Gastrocnemius medialis (tissue), 3 donors: ENCODE measurements around the genes TTC21A and MOBP.

DNA sequence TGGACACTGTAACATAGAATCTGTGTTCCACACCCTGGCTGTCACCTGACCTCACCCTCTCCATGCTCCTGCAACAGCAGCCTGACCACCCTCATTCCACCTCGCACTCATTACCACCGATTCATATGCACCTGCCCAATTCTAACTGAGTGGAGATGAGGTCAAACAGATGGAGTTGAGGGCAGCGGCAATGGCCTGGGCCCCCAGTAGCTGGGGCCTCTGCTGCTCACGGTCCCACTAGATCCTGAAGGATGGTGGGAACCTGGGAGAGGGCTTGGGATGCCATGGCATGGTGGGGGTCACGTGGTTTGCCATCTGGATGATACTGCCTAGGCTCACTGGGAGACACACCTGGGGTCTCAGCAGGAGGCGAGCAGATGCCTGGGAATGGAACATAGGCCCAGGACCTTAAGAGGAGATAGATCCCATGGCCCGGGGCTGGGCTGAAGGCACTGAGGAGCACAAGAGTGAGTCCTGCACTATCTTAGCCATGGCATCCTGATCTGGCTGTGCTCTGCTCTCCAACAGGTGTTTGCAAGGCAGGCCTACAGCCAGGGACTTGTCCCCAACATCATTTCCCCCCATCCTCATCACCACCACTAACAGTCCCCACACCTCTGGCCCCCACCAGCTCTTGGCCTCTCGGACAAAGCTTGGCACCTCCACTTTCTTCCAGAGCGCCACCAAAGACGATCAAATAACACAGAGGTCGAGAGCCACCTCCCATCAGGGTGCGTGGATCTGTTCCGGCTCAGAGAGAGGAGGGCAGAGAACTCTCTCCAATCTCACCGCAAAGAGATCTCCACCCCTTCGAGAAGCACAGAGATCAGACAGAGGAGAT lies 1.2 kb downstream of the SCN5A start:
- PRO-cap, result no peak
- RAMPAGE, long total RNA, 3 experiments, result no peak in any of the 3 experiments

- PRO-cap, result no peak
- RAMPAGE, long total RNA, 3 experiments, result no peak in any of the 3 experiments
These were observed 68.0 kb upstream of the SCN5A start for GRCh38 chr3:38717500-38717890.

DNA sequence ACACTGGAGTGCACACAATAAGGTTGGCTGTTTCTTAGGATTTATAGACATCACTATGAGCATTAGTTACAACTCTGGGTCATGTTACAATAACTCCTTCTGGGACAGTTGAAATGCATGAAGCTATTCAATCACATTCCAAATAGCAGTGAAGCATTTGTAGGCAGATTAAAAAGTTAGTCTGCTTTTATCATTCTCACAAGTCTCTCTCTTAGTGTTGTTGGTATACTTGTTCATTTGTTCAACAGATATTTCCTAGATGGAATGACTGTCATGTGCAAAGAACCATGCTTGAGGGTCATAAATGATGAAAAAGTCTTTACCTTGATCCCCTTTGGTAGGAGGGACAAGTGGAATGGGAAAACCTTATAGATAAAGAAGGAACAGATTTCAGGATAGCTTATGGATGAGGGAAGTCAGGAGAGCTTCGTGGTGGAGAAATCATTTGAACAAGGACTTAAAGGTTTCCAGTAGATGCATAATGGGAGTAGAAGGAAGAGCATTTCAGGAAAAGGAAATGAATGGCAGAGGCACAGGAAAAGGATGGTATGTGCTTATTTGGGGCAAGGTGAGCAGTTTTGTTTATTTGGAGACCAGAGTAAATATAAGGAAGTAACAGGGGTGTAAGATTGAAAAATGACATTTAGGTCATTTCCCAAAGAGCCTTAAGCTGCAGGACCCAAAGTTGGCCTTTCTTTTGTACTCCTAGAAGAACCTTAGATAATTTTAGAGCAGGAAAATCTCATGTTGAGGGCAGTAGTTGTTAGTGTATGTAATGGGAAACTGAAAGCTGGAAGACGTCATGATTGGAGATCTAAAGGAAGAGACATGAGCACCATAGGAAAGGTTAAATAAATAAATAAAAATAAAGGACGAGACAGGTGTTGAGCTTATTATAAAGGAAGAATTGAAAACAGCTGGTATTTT lies 26.9 kb downstream of the GORASP1 start:
- PRO-cap, result no peak
- RAMPAGE, long total RNA, 3 experiments, result no peak in any of the 3 experiments

GRCh38 chr3:39094194-39094616 lies 13.2 kb downstream of the GORASP1 start:
- PRO-cap, result no peak
- RAMPAGE, long total RNA, 3 experiments, result no peak in any of the 3 experiments

DNA sequence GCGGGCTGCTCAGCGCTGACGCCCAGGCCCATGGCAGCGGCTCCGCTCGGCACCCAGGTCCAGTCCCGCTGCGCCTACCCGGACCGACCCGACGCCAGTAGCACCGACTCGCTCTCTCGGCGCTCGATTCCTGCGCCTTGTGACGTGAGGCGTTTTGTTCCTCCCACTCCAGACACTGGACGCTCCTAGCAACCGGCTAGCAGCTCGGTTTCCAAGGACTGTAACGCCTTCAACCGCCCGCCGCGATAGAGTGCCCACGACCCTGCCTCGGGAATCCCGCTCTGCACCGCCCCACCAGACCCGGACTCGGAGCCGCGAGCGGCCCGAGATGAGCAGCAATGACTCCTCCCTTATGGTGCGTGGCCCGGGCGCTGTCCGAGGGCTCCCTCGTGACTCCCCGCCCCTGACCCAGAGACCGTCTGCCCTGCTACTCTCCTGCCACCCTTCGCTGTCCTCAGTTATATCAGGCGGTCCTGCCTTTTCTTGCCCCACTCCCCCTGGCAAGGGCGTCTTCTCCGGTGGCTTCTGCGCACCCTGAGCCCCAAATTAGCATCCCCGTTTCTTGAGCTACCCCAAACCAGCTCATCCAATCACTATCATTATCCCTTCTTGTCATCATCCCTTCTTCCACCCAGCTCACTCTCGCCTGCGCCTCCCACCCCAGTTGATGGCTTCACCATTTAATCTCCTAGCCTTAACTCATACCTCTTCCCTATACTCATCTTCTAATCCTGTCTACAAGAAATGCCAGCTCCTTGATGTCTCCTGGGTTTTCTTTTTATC lies at the start of gene TTC21A:
Gene TTC21A, plus strand, starts transcription at position 171 of the 783 bp plus-strand sequence.
- PRO-cap, result bidirectional peak, plus-strand start at position 171 of the sequence, minus-strand start at position 91 of the sequence; bidirectional peak, plus-strand start at position 461 of the sequence, minus-strand start at position 330 of the sequence
- RAMPAGE, long total RNA, 3 experiments, result start-site peak on the minus strand in 3 of 3 experiments, centred at positions 96 to 97 of the sequence, 99 to 170 reads per replicate

GRCh38 chr3:39131704-39132643 lies 21.4 kb downstream of the CSRNP1 start:
- PRO-cap, result no peak
- RAMPAGE, long total RNA, 3 experiments, result no peak in any of the 3 experiments

GRCh38 chr3:39141277-39141916 lies 12.0 kb downstream of the CSRNP1 start:
- PRO-cap, result no peak
- RAMPAGE, long total RNA, 3 experiments, result no peak in any of the 3 experiments

- PRO-cap, result no peak
- RAMPAGE, long total RNA, 3 experiments, result no peak in any of the 3 experiments
These were observed 5.3 kb downstream of the CSRNP1 start for GRCh38 chr3:39148165-39148469.

DNA sequence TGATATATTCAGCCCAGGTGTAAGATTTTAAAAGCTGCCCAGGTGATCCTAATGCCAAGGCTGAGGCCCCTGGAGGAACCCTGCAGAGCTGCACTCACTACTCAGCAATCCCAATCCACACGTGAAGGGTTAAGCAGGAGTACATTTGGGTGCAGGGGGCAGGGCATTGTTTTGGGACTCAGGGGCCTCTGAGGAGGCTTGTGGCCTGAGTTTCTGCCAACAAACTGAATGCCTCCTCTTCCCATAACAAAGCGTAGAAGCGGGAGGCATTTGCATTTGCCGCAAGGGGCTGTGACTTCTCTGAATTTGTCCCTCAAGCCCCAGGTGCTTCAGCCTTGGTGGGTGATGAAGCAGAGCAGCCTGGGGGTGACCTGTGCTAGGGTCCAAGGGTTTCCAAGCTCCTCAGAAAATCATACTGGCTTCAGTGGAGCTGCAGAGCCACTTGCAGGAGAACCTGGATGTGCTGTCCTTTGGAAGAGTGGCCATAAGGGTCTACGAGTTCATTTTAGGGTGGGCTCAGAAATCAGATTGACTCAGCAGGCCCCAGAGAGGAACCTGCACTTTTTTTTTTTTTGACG lies 1.6 kb upstream of the RPSA start:
- PRO-cap, result no peak
- RAMPAGE, long total RNA, 3 experiments, result no peak in any of the 3 experiments

DNA sequence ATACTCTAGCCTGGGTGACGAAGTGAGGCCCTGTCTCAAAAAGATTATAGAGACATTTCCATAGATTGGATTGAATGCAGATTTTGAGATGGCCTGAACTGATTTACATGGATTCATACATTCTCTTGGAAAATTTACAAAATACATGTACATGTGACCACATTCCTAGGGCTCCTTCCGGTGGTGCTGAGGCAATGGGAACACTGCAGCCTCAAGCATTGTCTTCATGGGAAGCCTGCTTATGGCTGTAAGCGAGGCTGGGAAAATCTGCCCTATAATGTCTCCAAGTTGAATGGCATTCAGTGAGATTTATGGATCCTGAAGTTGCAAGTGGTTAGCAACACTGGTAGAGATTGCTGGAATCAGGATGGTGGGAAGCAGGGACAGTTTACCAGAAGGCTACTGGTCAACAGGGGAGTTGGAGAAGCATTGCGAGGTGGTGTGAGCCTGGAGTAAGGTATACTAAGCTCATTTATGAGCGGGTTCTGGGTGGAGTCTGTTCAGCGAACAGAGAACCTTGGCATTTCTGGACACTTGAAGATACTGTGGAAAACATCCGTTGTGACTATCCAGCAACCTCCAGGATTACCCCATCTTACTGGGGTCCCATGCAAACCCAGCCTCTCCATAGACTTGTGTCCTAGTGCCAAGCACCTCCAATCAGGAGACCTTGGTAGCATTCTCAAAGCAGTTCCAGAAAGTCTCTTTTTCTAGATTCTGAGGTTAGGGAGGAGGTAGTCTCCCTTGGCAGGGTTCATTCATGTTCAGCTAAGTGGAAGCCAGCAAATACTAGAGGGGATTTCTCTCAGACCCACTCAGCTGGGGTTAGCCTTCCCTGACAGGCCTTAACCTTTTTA lies 7.2 kb downstream of the RPSA start:
- PRO-cap, result no peak
- RAMPAGE, long total RNA, 3 experiments, result no peak in any of the 3 experiments

GRCh38 chr3:39467624-39467940 lies at the start of gene MOBP:
Gene MOBP, plus strand, starts transcription at chr3:39467680.
- PRO-cap, result no peak
- RAMPAGE, long total RNA, 3 experiments, result no peak in any of the 3 experiments

GRCh38 chr3:39501674-39502690 lies 34.5 kb downstream of the MOBP start:
- PRO-cap, result no peak
- RAMPAGE, long total RNA, 3 experiments, result no peak in any of the 3 experiments

GRCh38 chr3:39751778-39752600 lies 57.4 kb upstream of the MYRIP start:
- PRO-cap, result no peak
- RAMPAGE, long total RNA, 3 experiments, result no peak in any of the 3 experiments

- PRO-cap, result no peak
- RAMPAGE, long total RNA, 3 experiments, result no peak in any of the 3 experiments
These were observed 16.8 kb upstream of the EIF1B start for GRCh38 chr3:40292603-40293153.

DNA sequence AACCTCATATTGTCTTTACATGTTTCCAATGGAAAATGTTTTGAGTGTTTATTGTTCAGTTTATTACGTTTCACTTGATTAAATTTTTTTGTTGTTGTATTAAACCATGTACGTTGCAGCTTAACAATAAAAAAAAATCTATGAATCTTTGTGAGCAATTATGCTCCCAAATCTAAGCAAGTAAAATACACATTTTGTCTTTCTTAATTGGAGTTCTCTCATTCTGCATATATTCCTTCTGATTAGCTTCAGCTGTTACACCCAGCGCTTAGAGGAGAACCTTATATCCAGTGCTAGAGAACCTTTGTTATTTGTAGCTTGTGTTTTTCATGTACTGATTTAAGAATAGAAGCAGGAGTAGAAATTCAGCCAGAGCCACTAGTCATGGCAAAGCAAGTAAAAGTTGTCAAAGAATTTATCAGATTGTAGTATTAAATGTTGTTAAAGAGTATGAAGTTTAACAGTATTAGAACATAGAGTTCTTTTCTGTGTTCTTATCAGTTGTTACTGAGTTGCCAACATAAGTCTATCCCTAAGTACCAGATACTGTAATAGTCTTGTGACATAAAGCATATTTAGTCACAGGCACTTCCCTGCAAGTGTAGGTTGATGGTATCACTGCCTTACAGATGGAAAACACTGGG lies 2.8 kb downstream of the EIF1B start:
- PRO-cap, result no peak
- RAMPAGE, long total RNA, 3 experiments, result no peak in any of the 3 experiments

DNA sequence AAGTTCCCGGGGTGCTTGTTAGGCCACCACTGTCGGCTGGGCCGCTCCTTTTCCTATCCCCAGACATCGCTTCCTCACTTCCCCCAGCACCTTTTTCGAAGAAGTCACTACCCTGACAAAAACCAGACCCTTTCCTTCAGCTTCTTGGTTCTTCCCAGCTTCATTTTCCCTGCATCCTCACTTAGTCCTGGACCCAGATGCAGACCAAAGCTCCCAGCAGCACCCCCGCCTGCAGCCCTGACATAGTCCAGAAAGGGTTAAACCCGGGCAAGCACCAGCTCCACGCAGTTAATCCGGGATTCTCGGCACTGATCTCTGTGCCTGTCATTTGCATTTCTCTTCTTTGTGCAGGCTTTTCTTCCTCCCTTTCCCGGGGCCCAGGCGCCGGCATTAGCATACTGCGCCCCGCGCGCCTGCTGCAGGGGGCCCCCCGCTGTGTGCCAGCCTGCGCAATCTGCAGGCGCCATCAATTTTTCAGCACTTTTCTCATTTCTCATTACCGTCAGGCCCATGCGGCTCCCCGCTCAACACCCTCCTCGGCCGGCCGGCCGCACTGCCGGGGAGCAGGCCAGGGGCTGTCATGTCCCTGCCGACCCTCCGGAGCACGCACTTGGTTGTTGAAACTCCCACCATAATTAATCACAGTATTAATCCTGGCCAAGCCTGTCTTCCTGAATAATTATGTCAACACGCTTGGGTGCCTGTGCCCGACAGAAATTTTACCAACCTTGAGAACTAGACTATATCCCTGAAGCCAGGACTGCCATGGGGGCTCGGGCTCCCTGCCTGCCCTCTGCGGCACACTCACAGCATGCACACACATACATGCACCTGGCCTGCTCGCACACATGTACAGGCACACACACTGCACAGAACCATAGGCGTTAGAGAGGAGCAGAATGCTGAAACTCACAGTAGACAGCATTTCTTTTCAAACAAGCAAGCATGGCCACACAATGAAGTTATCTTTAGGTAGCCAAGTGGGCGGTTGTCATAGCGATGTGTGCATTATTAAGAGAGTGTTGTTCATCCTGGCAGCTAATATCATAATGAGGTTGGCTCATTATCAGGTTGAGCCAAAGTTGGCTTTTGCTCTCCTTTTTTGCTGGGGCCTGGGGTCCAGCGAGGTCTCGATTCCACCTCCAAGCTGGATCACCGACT lies 90.9 kb downstream of the ZNF621 start:
- PRO-cap, result no peak
- RAMPAGE, long total RNA, 3 experiments, result no peak in any of the 3 experiments

DNA sequence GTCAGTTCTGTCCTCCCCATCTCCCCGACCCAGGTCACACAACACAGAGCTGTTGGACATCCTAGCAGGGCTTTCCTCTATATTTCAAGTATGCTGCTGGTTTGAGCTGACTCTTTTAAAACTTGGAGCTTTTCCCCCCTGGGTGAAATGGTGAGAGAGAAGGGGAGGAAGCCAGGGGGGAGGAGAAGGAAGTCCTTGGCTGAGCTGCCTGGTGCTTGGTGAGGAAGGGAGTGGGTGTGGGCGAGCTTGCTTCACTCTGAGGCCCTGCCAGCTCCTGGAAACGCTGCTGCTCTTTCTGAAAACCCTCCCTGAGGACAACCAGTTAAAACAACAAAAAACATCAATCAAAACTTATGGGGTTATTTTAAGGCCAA lies 165.9 kb downstream of the ZNF621 start:
- PRO-cap, result no peak
- RAMPAGE, long total RNA, 3 experiments, result no peak in any of the 3 experiments

- PRO-cap, result no peak
- RAMPAGE, long total RNA, 3 experiments, result no peak in any of the 3 experiments
These were observed 322.9 kb downstream of the ZNF621 start for GRCh38 chr3:40847537-40848137.

GRCh38 chr3:40877591-40878454 lies 321.5 kb upstream of the CTNNB1 start:
- PRO-cap, result no peak
- RAMPAGE, long total RNA, 3 experiments, result no peak in any of the 3 experiments

GRCh38 chr3:41120204-41120704 lies 79.1 kb upstream of the CTNNB1 start:
- PRO-cap, result no peak
- RAMPAGE, long total RNA, 3 experiments, result no peak in any of the 3 experiments